ENCODE measurements around a stretch of chr2.

DNA sequence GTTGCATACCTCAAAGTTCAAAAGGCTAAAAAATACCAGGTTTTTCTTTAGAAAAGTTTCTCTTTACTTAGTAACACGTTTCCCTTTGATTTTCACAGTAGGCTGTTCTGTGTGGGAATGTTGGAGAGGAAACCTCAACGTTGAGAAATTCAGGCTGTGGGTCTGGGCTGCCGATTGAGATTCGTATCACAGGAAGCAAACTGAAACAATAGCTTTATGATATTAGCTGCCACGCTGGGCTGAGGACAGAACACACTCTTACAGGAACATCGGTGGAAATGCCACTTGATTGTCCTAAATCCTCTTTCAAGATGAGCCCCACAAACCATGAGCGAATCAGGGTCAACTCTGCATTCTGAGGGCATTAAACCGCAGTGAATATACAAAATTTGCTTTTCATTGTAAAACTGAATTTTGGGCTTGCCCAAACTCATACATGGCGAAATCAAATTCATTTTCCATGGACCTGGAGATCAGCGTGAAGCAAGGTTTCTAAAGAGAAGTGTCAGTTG lies 53.2 kb downstream of the EPAS1 start:
- RRBS = no CpG with 5 or more reads among the region's 10 CpGs

GRCh38 chr2:46379968-46380878 lies 83.0 kb downstream of the EPAS1 start:
- RRBS = no CpG with 5 or more reads among the region's 22 CpGs

DNA sequence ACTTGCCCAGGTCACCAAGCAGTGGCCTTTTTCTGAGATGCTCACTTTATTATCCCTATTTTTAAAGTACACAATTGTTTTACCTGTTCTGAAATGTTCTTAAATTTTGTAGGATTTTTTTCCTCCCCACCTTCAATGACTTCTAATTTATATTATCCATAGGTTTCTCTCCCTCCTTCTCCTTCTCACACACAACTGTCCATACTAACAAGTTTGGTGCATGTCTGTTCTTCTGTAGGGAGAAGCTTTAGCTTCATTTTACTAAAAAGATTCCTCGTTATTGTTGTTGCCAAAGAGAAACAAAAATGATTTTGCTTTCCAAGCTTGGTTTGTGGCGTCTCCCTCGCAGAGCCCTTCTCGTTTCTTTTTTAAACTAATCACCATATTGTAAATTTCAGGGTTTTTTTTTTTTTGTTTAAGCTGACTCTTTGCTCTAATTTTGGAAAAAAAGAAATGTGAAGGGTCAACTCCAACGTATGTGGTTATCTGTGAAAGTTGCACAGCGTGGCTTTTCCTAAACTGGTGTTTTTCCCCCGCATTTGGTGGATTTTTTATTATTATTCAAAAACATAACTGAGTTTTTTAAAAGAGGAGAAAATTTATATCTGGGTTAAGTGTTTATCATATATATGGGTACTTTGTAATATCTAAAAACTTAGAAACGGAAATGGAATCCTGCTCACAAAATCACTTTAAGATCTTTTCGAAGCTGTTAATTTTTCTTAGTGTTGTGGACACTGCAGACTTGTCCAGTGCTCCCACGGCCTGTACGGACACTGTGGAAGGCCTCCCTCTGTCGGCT lies 87.8 kb downstream of the EPAS1 start:
- RRBS = no CpG with 5 or more reads among the region's 12 CpGs

DNA sequence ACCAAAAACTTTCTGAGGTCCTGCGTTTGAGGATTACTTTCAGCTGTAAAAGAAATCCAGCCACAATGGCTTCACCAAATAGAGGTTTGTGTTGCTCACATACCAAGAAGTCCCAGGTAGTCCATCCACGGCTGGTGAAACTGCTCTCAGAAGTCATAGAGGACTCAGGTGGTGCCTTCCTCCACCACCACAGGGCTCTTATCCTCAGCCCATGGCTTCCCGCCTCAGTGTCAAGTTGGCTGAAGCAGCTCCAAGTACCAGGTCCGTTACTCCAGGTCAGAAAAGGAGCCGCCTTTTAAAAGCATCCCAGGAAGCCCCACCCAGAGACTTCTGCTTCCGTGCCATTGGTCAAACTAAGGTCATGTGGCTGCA lies 54.8 kb upstream of the RHOQ start:
- RRBS = no CpG with 5 or more reads among the region's 6 CpGs

DNA sequence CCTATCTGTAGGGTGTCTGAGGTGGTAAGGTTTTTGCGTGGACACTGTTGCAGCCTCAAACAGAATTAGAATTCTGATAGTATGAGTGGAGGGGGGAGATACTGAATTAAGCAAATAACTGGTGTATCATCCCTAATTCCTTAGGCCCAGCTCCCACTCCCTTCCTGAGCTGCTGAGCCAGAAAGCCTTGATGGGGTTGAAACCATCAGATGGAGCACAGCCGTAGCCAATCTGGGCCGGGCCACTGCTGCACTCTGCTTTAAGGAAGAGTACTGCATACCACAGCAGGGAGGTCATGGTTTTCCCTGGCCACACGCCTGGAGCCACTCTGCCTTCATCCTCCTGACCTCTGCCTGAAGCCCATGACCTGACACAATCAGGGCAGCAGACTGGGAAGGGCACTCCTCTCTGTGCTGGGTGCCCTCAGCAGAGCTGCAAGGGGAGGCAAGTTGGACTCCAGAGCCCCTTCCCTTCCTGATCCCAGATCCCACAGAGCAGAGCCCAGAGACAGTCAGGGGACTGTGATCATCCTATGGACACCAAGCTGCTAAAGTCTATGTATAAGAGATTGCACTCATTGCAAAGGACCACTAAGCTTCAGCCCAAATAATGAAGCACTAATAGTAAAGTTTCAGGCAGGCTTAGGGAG lies 54.3 kb upstream of the RHOQ start:
- RRBS = no CpG with 5 or more reads among the region's 4 CpGs

DNA sequence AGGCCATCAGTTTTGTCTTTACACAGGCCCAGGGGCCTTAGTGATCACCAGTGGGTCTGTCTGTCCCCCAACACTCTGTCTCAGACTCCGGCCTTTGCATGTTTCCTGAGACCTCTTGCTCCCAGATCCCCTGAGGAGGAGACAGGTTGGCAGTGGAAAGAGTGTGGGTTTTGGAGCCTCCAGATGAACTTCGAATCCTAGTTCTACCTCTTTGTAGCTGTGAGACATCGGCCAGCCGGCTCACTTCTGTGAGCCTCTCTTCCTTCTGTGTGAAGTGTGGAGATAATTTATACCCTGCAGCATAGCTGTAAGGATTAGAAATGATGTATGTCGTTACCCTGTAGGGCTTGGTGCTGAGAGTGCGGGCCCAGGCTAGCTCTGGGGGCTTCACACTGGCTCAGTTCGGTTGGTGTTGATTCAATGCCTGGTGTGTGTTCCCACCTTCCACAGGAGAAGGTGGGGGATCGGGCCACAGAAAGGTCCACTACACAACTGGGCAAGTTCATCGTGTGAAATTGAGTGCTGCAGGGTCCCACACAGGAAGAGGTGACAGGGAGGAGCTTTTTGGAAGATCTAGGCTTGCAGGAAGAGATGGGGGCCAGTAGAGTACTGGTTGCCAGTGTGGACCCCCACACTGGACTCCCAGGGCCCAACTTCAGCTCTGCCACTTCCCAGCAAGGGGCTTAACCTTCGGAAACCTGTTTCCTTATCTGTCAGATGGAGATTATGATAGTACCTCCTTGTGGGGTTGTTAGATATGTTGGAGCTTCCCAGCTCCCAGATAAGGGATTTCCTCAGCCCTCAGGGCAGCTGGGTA lies 8.3 kb upstream of the ATP6V1E2 start:
- RRBS = no CpG with 5 or more reads among the region's 10 CpGs

- RRBS = no CpG with 5 or more reads among the region's 3 CpGs
Measured at GRCh38 chr2:46561195-46561475, 18.8 kb upstream of the ATP6V1E2 start.

GRCh38 chr2:46564888-46565395 lies 22.6 kb upstream of the ATP6V1E2 start:
- RRBS = no CpG with 5 or more reads among the region's 4 CpGs

DNA sequence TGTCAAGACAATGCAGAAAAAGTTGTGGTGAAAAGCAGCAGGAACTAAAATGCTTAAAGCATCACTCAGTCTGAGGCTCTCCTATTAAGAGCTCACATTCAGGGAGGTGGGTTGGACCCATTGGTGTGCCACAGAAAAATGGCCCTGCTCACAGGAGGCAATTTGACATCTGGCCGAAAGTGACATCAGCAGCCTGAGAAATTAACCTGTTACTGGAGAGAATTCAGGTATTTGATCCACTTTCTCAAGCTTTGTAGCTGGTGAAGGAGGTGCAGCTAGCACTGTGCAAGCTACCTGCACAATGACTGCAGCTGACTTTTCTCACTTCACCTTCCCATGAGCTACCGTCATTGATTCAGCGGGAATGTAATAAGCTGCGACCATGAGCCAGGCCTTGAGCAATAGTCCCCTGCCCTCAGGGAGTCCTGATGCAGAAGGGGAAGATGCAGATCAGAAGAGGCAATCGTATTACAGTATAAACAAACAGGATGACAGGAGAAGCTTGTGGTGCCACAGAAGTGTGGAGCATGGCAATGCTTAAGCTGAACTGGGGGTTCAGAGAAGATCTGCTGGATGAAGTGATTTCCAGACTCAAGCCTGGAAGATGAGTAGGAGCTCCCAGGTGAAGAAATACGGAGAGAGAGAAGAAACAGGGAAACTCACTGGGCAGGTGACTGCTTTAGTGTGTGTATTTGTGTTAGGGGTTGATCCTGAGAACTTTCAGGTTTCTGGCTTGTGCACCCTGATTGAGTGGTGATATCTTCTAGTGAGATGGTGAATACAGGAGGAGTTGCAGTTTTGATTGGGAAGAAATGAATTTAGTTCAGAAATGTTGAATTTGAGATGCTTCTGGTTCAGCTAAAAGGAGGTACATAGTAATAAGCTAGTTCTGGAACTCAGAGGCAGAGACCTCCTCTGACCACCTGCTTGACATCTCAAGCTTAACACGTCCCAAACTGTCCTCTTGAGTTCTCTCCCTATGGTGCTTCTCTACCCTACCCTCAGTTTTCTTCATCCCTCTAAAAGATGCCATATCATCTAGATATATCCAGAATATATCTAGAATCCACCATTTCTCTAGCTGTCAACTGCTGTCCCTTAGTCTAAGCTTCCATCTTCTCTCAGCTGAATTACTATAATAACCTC lies 23.4 kb upstream of the ATP6V1E2 start:
- RRBS = no CpG with 5 or more reads among the region's 7 CpGs

- RRBS = no CpG with 5 or more reads among the region's 7 CpGs
Measured at GRCh38 chr2:46642008-46642991, 25.3 kb downstream of the CRIPT start.

DNA sequence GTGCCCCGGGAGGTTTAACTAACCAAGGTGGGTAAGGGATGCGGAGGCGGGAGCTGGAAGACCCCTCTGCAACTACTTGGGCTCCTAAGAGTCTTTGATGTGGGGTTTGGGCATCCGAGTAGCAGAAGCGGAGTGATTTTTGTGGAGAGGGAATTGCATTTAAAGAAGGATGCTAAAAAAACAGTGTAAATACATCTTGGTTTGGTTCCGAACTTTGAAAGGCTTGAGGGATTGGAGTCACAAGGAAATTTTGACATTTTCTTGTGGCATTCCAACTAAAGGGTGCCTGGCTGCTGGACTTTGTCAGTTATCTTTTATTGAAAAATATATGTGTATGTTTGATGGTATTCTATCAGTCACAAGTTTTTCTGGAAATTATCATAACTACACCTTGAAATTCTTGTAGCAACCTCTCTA lies 902 bp downstream of the SOCS5 start:
- RRBS = no CpG with 5 or more reads among the region's 6 CpGs

- RRBS = no CpG with 5 or more reads among the region's 4 CpGs
Measured at GRCh38 chr2:46704558-46705426, 5.7 kb downstream of the SOCS5 start.

- RRBS = no CpG with 5 or more reads among the region's 7 CpGs
Measured at GRCh38 chr2:46793596-46794101, 94.6 kb downstream of the SOCS5 start.

- RRBS = no CpG with 5 or more reads among the region's 12 CpGs
Measured at GRCh38 chr2:46858435-46859316, 56.9 kb downstream of the MCFD2 start.

GRCh38 chr2:46981525-46982318 lies 40.7 kb downstream of the TTC7A start:
- RRBS = no CpG with 5 or more reads among the region's 10 CpGs

- RRBS = 100% methylated on average over 2 of the region's 12 CpGs
Measured at GRCh38 chr2:47021588-47022281, 80.7 kb downstream of the TTC7A start.

DNA sequence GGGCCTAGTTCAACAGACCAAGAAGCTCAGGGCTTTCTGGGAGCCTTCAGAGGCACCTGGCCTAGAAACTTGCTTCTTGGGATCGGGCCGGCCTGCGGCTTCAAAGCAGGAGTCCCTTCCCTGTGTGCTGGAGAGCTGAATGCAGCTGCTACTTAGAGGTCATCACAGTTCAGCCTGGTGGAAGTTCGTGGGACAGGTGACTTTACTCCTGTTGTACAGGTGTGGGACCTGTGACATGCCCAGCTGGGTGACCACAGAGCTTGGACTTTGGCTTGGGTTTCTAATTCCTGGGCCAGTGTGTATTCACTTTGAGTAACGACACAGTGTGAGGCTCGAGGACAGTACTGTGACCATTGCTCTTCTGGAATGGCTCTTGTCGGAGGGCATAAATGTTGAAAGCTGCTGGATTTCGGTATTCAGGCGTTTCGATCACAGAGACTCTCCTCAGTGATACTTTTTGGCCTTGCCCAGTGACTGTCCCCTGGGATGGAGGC lies 99.6 kb downstream of the TTC7A start:
- RRBS = no CpG with 5 or more reads among the region's 10 CpGs

- RRBS = no CpG with 5 or more reads among the region's 28 CpGs
Measured at GRCh38 chr2:47071864-47072625, 83.1 kb downstream of the STPG4 start.

DNA sequence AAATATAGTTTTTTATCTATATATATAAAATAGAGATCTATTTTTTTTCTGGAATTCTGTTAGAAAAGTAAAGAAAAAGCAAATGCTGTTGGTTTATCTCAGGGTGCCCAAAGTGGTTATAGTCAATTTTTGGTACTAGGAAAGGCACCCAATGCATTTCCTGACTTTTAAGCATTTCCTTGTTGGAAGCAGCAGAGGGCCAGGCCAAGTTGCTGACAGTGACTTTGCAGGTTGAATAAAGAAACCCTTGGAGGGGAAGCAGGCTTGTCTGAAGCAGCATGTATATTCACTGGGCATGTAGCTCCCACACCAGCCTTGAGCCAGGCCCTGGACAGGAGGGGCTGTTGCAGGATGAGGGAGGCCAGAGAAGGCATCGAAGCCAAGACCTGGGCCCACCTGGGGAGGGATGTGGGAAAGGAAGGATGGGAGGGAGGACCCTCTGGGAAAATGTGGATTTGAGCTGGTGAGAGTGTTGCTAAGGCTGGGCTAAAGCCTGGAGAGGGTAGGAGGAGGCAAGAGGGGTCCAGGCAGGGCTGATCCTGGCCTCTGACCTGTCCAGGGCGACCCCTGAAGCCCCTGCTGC lies 79.7 kb downstream of the STPG4 start:
- RRBS = no CpG with 5 or more reads among the region's 2 CpGs

GRCh38 chr2:47077596-47078064 lies 77.5 kb downstream of the STPG4 start:
- RRBS = no CpG with 5 or more reads among the region's 7 CpGs

Measured in HGPS cell (cell line).